OVCAR3 (cell line): ENCODE data around the gene UBTD2.

- RRBS: no CpG with 5 or more reads among the region's 18 CpGs
Observed at GRCh38 chr5:172179388-172180191, 8.4 kb downstream of the STK10 start.

GRCh38 chr5:172282845-172283952 lies at the start of gene UBTD2:
Gene UBTD2, minus strand, starts transcription at chr5:172283764.
- RRBS: 4% methylated on average over 49 of the region's 104 CpGs

- RRBS: no CpG with 5 or more reads among the region's 8 CpGs
Observed at GRCh38 chr5:172361297-172362047, 77.9 kb upstream of the UBTD2 start.

DNA sequence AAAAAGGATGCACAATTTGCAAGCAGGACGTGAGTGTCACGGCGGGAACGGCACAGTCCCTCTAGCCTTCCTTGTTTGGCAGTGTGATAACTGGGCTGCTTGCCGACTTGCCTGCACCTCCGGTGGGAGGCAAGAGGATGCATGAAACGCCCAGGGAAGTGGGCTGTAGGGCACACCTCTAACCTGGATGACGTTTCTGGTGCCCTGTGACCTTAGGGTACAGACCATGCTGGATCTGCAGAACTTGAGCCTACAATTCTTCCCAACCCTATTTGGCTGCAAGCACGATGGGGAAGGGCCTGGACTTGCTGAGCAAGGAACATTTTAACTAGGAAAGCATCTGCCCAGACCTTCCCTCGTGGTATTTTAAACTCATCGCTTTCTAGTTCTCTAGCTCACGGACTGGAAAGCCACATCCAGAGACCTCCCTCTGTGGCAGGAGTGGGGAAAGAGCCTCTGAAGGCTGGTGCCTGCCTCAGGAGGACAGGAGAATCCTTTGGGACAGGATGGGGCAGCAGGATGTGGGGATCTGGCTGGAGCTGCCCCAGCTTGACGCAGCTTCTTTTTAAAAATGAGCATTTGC lies 7.7 kb downstream of the SH3PXD2B start:
- RRBS: no CpG with 5 or more reads among the region's 13 CpGs

DNA sequence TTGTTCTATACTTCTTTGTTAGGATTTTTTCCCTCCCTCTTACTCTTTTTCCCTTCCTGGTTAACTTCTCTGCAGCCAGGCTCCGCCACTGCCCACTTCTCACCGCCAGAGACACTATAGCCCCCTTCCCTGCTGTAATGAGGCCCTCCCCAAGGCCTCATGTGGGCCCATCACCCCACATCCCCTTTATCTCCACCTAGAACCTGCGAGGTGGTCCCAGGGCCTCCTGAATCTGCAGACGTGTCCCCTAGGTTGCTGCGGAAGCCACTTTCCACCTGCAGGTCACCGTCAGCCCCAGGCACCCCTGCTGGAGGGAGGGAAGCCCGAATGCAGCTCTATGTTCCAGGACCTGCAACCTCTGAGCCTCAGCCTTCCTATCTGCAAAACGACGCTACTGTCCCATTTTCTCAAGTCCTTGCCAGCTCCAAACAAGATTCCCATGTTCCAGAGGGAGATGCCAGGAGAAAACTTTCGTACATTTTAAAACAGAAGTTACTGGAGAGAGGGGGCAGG lies 1.1 kb downstream of the SH3PXD2B start:
- RRBS: no CpG with 5 or more reads among the region's 10 CpGs

DNA sequence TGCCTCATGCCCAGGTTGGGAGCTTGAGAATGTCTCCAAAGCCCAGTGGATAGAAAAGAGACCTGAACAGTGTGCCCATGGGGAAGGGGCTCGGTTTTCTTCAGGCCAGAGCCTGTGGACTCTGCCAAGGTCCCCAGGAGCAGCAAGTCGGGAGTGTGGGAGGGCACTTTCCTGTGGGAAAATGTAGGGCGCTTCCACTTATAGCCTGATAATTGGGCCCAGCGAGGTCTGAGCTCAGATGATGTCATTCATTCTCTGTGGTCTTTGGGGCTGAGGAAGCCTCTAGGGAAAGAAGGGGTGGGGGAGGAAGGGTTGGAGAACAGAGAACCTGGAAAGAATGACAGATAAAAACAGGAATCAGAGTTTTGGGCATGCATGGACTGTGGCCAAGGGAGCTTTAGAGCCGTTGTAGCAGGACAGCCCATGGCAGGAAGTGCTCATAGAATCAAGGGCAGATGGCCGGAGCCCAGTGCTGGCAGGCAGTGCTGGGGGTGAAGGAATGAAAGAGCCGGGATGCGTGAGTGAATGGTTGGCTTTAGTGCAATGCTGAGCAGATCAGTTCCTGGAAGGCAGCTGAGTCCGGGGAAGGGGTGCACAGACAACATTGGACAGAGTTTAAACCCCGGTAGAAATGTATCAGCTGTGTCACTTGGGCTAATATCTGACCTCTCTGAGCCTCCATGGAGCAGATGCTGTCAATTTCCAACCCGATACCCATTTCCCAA lies 42.6 kb upstream of the SH3PXD2B start:
- RRBS: 61% methylated on average over 3 of the region's 11 CpGs

- RRBS: no CpG with 5 or more reads among the region's 8 CpGs
Observed at GRCh38 chr5:172644126-172644735, 3.2 kb downstream of the NEURL1B start.

DNA sequence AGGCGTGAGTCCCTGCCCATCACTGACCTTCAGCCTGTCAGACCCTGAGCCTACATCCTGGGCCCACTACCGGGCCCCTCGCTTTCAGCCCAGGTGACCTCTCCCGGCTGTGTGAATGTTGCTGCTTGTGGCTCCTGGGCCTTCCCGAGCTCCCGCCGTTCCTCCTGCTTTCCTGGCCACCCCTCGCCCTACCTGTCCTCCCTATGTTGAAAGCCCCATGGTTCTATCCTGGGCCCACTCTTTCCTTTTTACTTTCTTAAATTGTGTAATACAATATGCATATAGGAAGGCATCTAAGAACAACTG lies 36.8 kb downstream of the NEURL1B start:
- RRBS: no CpG with 5 or more reads among the region's 8 CpGs

GRCh38 chr5:172692898-172693431 lies 51.9 kb downstream of the NEURL1B start:
- RRBS: no CpG with 5 or more reads among the region's 2 CpGs

- RRBS: 85% methylated on average over 2 of the region's 14 CpGs
Observed at GRCh38 chr5:172696415-172696885, 55.4 kb downstream of the NEURL1B start.

GRCh38 chr5:172699822-172701236 lies 59.3 kb downstream of the NEURL1B start:
- RRBS: no CpG with 5 or more reads among the region's 27 CpGs

GRCh38 chr5:172724012-172724593 lies 46.9 kb downstream of the DUSP1 start:
- RRBS: no CpG with 5 or more reads among the region's 17 CpGs

GRCh38 chr5:172733065-172734352 lies 37.5 kb downstream of the DUSP1 start:
- RRBS: 39% methylated on average over 6 of the region's 23 CpGs

- RRBS: no CpG with 5 or more reads among the region's 6 CpGs
Observed at GRCh38 chr5:172751639-172752061, 19.3 kb downstream of the DUSP1 start.

DNA sequence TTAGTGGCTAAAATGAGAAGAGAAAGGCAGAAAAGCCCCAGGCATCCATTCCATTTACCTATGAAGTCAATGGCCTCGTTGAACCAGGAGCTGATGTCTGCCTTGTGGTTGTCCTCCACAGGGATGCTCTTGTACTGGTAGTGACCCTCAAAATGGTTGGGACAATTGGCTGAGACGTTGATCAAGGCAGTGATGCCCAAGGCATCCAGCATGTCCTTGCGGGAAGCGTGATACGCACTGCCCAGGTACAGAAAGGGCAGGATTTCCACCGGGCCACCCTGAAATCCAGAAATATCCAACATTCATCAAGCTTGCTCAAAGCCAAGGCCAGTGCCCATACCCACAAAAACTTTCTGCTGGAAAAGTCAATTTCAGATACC lies 1.5 kb downstream of the DUSP1 start:
- RRBS: no CpG with 5 or more reads among the region's 6 CpGs

GRCh38 chr5:172789622-172790088 lies 18.7 kb upstream of the DUSP1 start:
- RRBS: no CpG with 5 or more reads among the region's 3 CpGs

GRCh38 chr5:172793792-172794688 lies 23.0 kb upstream of the DUSP1 start:
- RRBS: no CpG with 5 or more reads among the region's 20 CpGs

DNA sequence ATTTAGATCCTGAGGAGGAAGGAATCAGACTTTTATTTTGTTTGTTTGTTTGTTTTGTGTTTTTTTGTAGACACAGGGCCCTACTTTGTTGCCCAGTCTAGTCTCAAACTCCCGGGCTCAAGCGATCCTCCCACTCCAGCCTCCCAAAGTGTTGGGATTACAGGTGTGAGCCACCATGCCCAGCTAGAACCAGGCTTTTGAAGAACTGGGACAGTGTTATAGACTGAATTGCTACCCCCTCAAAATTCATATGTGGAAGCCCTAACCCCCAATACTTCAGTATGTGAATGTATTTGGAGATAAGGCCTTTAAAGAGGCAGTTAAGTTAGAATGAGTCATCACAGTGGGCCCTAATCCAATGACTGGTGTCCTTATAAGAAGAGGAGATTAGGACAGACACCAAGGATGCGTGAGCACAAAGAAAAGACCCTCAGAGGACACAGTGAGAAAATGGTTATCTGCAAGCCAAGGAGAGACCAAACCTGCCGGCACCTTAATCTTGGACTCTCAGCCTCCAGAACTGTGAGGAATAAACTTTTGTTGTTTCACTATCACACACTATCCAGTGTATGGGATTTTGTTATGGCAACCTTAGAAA lies 31.5 kb upstream of the ERGIC1 start:
- RRBS: no CpG with 5 or more reads among the region's 4 CpGs

- RRBS: no CpG with 5 or more reads among the region's 17 CpGs
Observed at GRCh38 chr5:172819778-172820702, 14.0 kb upstream of the ERGIC1 start.

DNA sequence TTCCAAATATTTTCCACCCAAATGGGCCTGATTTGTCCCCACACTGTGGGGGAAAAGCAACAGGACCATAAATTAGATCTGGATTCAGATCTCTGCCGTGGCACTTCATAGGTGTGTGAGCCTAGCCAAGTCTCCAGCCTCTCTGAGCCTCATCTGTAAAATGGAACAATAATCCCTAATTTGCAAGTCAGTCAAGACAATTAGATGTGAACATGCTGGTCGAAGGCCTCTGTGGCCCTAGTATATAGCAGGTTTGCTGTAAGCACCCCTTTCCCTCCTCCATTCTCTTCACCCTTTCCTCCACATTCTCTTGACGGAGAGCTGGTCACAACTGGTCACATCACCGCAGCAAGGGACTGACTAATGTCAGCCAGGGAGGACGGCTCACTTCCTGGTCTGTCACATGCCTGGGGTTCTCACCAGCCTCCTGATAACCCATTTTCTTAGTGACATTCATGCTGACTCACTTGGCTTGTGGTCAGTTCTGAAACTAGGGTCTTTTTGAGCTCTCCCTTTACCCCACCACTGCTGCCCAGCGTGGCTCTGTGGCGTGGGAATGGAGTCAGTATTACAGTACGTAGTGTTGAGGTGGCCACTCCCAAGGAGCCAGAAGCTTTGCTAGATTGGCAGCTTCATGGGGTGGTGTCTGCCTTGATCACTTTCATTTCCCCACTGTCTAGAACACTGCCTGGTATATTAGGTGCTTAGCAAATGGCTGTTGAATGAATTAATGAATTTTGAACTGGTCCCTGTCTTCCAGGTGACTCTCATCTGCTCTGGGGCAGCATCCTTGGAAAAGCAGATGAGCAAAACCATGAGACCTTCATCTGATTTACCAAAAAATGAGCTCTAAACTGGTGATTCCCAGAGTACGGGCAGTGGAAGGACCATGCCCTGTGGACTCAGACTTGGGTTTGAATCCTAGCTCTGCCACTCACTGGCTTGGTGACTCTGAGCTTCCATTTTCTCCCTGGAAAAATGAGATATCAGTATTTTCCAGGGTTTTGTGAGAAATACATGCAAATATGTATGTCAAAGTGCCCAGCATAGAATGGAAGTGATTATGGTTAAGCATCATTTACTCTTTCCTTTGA lies 47.9 kb downstream of the ERGIC1 start:
- RRBS: no CpG with 5 or more reads among the region's 9 CpGs